LHCN-M2 (cell line): ENCODE measurements around the genes LATS2 and ZDHHC20.

- RAMPAGE, long total RNA = no peak
Observed at GRCh38 chr13:19118450-19118772, 63.2 kb downstream of the TUBA3C start.

DNA sequence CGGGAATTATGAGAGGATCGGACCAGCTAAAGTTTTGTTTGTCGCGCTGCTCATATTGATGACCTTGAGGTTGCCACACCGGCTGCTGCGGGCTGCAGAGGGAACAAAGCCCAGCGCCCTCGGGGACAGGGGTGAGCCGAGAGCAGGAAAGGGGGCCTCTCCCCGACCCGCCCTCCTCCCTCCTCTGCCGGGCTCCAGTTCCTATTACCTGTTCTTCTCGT is 162.7 kb upstream of the TUBA3C start:
- RAMPAGE, long total RNA = no peak

GRCh38 chr13:19725390-19726761 is 56.9 kb downstream of the PSPC1 start:
- RAMPAGE, long total RNA = no peak

GRCh38 chr13:19772139-19772743 is 10.5 kb downstream of the PSPC1 start:
- RAMPAGE, long total RNA = no peak

GRCh38 chr13:19781703-19782876 is 655 bp downstream of the PSPC1 start:
- RAMPAGE, long total RNA = no peak

DNA sequence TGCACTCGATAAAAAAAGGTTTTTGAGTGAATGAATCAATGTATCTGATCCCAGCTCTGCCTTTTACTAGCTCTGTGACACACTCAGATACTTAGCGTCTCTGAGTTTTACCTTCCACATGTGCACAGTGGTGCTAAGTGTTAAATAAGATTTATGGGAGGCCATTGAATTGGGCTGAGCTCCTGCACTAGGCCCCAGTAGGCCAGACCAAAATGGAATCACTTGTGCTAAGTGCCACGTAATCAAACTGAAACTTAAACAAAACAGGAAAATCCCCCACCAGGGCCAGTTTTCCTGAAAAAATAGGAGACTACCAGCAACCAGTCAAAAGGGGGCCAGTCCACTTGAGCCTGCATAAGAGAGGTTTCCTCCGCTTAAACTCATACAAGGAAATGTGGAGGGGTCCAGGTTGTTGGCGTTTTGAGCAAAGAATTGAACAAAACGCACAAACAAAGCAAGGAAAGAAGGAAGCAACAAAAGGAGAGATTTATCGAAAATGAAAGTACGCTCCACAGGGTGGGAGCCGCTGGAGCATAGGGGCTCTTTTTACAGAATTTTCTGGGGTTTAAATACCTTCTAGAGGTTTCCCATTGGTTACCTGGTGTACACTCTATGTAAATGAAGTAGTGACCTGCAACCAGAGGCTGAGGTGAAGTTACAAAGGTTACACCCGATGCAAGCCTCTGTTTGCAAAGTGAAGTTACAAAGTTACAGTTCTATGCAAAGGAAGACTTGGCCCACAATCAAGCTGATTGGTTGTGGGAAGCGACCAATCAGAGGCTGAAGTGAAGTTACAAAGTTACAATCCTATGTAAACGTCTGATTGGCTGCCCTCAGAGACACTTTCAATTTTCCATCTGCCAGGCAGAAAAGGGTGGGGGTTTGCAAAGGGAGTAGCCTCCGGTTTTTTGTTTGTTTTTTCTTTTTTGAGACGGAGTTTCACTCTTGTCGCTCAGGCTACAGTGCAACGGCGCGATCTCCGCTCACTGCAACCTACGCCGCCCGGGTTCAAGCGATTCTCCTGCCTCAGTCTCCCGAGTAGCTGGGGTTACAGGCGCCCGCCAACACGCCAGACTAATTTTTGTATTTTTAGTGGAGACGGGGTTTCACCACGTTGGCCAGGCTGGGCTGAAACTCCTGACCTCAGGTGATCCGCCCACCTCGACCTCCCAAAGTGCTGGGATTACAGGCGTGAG is 40.5 kb downstream of the GJA3 start:
- RAMPAGE, long total RNA = no peak

GRCh38 chr13:20128672-20129005 is 32.2 kb downstream of the GJA3 start:
- RAMPAGE, long total RNA = no peak

GRCh38 chr13:20247367-20247566 is 15.1 kb upstream of the GJB6 start:
- RAMPAGE, long total RNA = no peak

DNA sequence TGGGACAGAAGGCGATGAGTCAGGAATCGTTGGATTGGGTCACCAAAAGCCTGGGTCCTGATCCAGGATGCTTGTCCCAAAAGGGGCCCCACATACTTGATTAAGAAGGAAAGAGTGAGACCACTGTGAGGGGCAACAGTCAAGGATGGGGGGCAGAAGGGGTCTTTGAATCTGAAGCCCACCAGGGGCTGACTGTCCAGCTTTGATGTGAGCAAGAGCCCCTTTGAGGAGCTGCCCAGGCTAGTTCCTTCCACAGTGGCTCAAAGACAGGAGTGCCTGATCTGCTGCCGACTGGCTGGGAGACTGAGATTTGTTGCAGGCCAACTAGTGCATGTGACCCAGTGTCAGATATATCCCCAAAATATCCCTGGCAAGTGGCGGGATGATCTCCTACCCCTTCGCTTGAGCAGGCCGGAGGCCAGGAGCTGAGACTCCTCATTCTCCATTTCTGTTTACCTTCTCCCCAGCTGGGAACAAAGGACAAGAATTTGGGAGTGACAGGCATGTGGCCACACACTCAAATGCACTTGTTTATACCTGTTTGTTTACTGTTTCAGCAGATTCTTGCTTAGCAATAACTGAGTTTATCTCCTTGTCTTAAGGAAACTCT is 37.0 kb upstream of the XPO4 start:
- RAMPAGE, long total RNA = no peak

- RAMPAGE, long total RNA = no peak
Observed at GRCh38 chr13:21043756-21044434, 17.5 kb downstream of the LATS2 start.

DNA sequence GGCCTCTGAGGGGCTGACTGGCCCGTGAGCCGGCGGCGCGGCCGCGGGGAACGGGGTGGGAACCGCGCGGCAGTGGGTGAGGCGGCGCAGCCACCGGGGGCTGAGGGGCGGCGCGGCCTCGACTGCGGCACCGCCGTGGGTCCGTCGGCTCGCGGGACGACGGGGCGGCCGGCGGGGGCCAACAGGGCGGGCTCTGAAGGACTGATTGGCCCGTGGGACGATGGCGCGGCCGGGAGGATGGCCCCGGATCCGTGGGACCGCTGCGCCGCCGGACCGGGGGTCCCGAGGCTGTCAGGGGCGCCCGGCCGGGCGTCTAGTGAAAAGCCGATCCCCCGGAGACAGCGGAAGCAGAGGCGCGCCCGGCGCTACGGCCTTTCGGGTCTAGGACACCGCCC is 807 bp downstream of the LATS2 start:
- RAMPAGE, long total RNA = no peak

DNA sequence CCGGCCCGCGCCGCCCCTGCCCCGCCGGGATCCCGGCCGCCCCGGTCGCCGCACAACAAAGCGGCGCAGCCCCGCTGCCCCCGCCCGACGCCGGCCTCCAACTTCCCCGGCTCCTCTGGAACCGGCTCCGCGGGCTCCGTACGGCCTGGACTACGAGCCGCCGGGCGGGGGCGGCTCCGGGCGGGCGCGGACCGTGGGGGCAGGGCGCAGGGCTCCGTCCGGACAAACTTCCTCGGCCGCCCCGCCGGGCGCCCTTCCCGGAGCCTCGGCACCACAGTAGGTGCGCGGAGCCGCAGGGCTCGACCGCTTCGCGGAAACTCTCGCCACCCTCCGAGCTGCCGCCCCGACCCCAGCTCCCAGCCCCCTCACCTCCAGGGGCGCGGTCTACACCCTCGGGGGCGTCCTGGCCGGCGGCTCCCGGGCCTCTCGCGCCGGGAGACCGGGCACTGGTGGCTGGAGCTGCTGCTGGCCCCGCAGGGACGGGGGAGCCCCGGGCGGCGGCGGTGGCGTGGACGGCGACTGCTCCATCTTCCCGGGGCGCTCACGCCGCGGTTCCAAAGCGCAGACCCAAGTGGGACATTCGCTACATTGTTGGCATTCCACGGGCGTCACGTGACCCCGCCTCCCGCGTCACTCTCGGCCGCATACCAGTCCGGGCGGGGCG is at the start of gene LATS2:
LATS2 (minus strand) TSS at position 610 of the 664 bp plus-strand sequence.
- RAMPAGE, long total RNA = no peak

DNA sequence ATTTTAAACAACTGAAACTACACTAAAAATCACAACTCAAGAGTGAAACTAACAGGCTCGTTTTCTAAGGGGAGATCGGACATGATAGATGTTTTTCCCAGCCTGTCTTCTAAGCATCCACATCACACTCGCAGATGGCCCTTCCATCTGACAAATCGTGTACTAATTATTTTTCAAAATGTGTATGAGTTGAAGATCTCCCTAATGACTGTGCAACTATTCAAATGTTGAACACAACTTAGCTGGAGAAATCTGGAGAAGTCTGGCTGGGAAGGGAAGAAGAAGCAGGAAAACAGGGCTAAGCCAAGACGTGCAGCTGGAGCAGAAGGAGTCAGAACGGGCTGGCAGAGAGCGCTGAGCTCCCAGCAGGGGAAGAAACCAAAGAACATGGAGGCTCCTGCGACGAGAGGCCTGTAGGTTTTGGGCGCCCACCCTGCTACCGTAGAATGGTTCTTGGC is 13.1 kb upstream of the LATS2 start:
- RAMPAGE, long total RNA = no peak

- RAMPAGE, long total RNA = no peak
Observed at GRCh38 chr13:21079743-21080460, 18.5 kb upstream of the LATS2 start.

DNA sequence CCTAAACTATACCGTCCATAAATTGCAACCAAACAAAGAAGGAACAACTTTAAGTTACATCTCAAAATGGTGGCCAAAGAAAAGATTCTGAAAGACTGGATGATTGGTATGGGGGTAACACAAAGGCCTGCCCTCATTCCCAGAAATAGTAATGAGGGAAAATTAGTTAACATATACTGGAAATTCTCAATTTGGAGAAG is 3.8 kb downstream of the SAP18 start:
- RAMPAGE, long total RNA = no peak

DNA sequence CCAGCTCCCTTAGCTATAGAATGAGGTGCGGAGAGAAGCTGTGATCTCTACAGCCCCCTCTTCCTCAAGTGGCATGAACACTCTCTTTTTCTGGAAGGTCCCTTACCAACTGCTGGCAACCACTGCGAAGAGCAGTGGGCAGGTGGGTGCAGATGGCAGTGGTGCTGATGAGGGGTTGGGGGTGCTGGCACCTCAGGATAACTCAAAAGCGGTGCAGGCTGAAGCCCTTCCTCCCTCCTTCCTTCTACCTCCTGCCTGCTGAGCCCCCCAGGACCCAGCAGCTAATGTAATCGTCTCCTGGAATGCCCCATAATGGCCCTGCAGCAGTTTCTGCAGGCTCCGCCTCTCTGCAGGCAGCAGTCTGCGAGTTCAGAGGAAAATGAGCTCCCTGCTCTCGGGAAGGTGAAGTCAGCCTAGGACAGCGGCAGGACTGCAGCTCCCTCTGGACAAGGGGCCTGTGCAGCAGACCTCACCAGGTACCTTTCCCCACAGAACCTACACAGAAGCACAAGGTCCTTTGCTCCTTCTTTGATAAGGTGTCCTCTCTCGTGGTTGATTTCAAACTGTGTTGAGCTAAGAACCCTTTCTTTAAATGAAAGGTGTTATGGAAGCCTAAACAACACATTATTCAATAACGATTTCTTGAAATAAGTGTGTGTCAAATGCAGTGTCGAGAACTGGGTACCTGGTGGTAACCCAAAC is 130.9 kb downstream of the ZDHHC20 start:
- RAMPAGE, long total RNA = no peak

DNA sequence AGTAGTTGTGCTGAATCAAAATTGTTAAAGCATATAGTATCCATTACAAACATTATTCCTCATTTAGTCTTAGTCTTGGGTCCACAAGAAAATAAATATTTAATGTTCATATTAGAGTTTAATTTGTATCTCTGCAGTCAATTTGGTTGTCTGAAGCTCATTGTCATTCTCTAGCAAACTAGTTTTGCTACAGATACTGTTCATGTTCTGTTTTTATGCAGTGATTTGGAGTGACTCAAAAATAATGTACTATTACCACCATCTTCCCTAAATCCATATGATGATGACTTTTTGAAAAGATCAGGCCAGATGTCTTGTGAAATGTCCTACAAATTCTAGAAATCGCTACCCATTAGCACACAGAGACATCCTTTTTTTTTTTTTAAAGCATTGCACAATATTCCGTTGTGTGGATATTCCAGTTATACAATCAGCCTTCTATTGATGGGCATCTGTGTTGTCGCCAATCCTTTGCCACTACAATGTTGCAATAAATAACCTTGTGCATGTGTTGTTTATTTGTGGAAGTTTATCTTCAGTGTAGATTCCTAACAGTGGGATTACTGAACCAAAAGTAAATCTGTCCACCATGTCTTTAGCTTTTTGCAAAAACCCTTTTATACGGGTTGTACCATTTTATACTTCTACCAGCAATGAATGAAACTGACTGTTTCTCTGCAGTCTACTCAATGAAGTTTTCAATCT is 24.5 kb downstream of the ZDHHC20 start:
- RAMPAGE, long total RNA = no peak

- RAMPAGE, long total RNA = no peak
Observed at GRCh38 chr13:21458240-21458683, 841 bp downstream of the ZDHHC20 start.

GRCh38 chr13:21458684-21459647 is at the start of gene ZDHHC20:
TSS of gene ZDHHC20 (minus strand) at chr13:21459303.
- RAMPAGE, long total RNA = no peak

GRCh38 chr13:21476898-21477518 is 17.9 kb upstream of the ZDHHC20 start:
- RAMPAGE, long total RNA = no peak